Pericardium fibroblast (primary cell): ENCODE results near the genes CTCFL and ZNF831.

- RAMPAGE, long total RNA, result no peak
Measured at GRCh38 chr20:57432938-57433362, 41.8 kb downstream of the RBM38 start.

GRCh38 chr20:57473069-57473692 is 51.8 kb downstream of the CTCFL start:
- RAMPAGE, long total RNA, result no peak

GRCh38 chr20:57524670-57525349 is at the start of gene CTCFL:
CTCFL (minus strand) TSS chr20:57525140.
- RAMPAGE, long total RNA, result no peak

DNA sequence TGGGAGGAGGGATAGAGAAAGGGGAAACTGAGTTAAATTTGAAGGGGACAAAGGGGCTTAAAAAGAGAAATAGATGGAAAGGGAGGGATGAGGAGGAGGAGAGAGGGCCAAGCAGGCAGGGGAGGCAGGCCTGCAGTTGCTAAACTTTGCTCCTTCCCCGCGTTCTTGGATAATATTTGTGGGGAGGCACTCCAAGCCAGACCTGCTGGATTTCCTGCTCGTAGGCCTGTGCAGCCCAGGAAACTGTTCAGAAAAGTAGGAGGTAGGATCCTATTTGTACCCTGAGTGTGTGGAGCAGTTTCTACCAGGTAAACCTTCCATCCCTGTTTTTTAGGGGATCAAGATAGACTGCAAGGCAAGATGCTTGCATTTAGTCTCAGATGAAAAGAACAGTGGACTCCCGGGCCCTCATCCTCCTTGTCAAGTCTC is 3.6 kb upstream of the CTCFL start:
- RAMPAGE, long total RNA, result no peak

GRCh38 chr20:57562369-57562851 is 1.5 kb downstream of the PCK1 start:
- RAMPAGE, long total RNA, result no peak

DNA sequence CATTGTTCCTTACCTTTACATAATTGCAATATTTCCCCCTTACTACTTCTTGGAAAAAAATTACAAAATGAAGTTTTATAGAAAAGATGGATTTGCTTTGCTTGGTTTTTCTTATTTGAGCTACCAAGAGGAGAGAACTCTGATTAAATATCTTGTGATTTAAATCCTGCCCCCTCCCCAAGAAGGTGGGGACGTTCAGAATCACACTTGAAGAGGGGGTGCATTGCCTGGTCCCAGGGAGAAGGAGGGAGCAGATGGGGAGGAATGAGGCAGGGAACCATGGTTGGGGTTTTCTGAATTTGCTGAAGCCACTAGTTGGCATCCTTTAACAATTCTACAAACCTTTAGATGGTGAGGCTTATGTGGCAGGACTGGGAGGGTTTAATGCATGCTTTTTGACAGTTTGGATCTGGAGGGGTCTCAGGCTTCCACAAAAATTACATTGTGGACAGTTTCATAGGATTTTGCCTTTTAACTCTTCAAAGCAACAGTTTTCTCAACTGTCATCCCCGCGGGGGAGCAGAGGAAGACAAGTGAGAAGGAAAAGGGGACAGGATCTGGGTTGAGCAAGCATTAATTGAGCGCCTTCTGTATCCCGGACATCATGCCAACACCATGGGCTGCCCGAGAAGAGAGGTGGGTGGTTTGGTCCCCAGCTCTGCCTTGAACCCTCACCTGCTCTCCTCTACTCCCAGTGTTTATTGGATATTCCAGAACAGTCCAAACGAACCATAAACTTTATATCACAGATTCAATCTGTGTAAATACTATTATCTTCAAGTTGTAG is 5.7 kb downstream of the PCK1 start:
- RAMPAGE, long total RNA, result no peak

GRCh38 chr20:57772577-57772958 is 62.8 kb upstream of the PMEPA1 start:
- RAMPAGE, long total RNA, result no peak

- RAMPAGE, long total RNA, result no peak
Measured at GRCh38 chr20:57940696-57941914, 209.6 kb upstream of the C20orf85 start.

- RAMPAGE, long total RNA, result no peak
Measured at GRCh38 chr20:57959535-57959871, 191.2 kb upstream of the C20orf85 start.

DNA sequence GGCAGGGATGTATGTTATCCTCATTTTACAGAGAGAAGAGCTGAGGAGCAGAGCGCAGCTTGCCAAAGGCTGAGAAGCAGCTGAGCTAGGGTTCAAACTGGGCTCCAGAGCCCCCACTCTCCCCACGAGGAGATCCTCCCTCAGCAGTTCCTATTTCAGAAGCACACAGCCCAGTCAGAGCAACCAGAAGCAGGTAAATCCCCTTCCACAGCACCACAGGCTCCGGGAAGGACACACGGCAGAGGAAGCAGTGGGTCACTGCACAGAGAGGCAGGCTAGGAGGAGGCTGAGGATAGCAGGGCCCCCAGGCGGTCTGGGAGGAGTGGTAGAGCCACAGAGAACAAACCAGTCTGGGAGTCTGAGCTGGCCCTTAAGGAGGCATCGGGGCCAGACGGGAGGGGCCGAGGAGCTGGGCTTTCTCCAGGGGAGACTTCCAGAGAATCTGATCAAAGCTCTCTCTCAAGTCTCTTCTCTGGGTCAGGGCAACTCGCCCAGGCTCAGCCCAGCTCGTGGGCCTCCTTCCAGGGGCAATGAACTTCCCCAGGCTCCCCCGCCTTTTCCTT is 96.1 kb upstream of the C20orf85 start:
- RAMPAGE, long total RNA, result no peak

GRCh38 chr20:58232561-58233170 is 4.2 kb upstream of the ANKRD60 start:
- RAMPAGE, long total RNA, result no peak

- RAMPAGE, long total RNA, result no peak
Measured at GRCh38 chr20:58373629-58374980, 14.9 kb upstream of the VAPB start.

GRCh38 chr20:58447544-58448469 is 58.8 kb downstream of the VAPB start:
- RAMPAGE, long total RNA, result no peak

DNA sequence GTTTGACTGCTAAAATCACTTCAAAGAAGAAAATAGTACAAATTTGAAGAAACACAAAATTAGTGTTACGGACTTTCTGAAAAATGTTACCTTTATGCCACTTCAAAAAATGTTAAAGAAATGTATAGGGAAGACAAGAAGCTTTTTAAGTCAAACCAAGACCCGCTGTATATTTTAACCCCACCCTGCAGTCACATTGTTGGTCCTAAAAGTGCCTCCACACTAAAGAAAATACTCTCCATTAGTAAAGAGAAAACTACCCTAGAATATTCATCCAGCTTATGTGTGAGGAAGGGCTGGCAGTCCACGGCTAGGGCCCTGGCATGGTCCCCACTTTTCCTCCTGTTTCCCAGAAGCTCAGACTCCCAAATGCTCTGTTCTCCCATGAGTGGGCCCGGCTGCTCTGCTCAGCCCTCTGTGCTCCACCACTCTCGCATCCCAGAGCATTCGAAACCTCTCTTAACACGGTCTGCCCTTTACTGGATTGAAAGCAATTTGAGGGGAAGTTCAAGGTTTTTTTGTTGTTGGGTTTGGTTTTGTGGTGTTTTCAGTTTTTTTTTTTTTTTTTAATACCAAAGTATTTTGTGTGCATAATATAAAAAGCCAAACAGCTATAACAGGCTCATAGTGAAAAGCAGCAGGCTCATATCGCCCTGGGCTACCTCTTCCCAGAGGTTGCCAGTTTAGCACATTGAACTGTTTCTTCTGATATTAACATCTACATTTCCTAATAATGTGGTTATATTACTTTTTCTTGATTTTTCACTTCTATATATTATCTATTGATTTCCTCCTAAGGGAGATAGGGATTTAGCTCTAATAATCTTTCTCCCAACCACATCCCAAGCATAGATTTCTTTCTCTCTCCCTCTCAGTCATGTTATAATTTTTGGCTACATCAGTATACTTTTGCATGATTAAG is 61.7 kb downstream of the APCDD1L start:
- RAMPAGE, long total RNA, result no peak

DNA sequence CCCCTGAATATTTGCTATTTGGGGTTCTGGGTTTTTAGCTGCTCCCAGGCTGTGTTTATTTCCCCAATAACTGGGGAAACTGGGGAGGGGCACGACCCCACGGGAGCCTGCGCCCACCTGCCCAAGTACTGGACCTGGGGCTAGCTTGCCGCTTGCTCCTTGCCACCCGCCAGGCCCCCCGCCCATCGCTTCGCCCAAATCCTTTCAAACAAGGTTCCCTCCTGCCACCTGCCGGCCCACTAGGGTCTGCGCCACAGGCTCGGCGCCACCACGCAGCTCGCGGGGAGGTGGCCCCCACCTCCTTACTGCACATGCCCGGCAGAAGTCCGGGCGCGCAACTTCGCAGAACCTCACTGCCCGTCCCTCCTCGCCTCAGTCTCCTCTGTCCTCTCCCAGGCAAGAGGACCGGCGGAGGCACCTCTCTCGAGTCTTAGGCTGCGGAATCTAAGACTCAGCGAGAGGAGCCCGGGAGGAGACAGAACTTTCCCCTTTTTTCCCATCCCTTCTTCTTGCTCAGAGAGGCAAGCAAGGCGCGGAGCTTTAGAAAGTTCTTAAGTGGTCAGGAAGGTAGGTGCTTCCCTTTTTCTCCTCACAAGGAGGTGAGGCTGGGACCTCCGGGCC is 51.7 kb upstream of the GNAS start:
- RAMPAGE, long total RNA, result no peak

- RAMPAGE, long total RNA, result no peak
Measured at GRCh38 chr20:58887057-58887323, 4.2 kb upstream of the GNAS start.

DNA sequence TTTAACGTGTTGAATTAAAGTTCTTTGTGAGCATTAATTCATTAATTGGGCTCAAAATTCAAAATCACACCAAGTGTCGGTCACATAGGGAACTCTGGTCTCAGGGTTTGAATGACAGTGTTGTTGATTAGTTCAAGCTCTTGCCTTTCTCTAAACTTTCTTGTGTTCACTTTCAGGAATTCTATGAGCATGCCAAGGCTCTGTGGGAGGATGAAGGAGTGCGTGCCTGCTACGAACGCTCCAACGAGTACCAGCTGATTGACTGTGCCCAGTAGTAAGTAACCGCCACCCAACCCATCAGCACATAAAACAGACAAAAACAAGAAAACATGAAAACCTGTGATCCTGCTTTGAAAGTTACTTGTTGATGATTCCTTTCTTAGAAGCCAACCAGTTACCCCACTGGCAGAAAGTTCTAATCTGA is 14.0 kb downstream of the GNAS start:
- RAMPAGE, long total RNA, result no peak

DNA sequence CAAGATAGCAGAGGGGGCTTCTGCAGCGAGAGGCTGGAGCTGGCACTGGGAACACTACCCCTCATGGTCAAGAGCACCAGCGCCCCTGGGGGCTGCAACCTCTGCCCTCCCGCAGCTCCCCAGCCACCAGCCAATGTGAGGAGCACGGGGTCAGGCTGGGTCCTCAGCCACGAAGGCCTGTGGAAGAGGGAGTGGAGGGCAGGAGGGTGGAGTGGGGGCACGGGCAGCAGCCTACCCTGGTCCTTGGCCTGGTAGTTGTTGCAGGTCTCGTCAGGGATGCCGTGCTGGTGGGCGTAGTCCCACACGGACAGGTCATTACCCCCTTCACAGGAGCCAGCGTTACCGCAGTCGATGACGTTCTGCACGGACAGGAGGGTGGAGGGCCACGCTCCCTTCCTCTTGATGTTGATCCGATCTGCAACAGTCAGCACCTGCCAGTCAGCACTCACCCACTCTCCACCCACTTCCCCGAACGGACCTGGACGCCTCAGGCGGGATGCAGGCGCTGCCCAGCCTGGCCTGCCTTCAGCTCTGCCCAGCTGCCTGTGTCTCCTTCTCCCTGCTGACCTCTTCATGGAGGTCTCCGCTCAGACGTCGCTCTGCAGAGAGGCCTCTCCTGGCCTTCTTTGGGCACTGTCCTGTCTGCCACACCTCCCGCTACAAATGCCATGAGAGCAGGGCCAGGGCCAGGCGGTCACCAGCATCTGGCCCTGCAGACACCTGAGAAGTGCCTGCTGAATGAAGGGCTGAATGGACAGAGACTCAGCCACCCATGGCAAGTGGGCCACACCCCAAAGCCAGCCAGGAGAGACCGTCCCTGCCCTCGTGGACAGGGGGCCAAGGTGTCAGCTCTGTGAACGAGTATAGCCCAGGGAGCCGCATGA is 5.6 kb downstream of the CTSZ start:
- RAMPAGE, long total RNA, result no peak

DNA sequence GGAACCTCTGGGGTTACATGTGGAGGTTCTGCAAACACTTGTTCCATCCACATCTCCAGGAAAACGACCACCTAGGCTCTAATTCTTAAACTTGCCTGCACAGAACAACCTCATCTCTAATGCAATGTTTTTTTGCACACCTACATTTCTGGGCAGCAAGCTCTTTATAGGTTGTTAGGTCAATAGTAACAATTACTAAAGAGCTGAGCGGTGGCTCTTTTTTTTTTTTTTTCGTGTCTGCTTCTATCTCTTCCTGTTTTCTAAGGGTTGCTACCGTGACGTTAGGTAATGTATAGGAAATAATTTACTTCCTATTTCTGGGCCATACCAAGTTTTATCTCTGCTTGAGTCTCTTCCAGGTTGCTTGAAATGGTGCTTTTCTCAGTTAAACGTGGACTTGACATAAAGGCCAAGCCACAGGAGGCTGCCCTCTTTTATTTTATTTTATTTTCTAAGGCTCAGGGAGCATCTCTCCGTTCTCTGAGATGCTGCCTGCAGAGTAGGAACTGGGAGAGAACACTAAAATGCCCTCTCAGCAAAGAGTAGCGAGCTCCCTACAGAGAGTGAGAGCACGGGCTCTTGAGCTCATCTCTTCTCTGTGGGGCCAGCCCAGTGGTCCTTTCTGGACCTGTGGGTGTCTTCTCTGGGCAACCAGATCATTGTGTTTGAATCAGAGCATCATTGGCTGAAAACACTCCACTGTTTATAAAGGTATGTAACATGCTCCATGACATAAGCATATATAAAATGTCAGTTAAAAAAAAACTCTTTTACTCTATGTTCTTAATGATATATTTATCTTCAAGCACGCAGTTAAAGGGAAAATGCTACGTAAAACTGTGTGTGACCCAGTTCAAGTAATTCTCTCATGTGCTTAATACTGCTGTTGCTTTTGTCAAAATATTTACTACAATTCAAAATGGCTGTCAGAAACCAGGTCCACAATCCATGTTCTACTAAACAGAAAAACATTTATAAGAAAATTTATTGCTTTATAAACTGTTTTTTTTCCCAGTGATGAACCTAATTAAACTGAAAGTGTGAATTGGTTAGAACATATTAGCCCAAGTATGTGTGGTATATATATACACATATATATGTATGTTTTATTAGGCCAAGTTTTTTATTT is at the start of gene ZNF831:
TSS of gene ZNF831 (plus strand) at position 325 of the 1,129 bp plus-strand sequence.
- RAMPAGE, long total RNA, result no peak

GRCh38 chr20:59583365-59583818 is 20.9 kb upstream of the PHACTR3 start:
- RAMPAGE, long total RNA, result no peak